ENCODE data around the gene BIRC3.

- PRO-cap, 3 experiments = no peak in any of the 3 experiments
Measured at GRCh38 chr11:95590424-95590839, 199.2 kb downstream of the FAM76B start.

DNA sequence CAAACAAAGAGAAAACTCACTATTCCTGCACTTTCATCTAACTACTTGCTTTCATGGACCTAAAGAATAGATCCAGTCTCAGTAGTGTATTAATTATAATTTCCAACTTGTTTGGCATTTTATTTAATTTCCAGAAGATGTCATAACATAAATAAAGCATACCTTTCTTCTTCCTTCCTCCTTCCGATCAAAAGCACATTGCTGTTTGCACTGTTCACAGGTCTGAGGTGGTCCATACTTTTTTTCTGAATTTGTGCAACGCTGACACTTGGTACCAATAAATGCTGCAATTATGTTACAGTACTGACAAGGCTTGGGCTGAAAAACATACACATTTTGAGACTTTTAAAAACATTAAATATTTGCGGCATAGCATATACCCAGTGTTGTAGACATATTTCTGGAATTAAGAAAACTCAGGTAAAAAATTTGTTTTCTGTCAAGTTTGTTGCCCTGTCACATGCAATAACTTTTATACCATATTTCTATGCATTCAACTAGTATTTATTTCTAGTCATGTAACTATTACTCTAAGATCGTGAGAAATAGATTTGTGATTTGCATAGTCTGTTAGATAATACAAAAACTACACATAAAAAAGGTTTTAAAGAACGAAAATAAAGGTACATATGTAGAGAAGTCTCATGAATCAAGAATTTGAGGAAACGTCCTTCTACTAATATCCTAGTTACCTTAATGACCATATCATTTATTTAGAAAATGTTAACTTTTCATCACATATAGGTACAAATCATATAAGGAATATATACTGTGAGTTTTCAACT is 3.4 kb downstream of the FAM76B start:
- PRO-cap, 3 experiments = no peak in any of the 3 experiments

DNA sequence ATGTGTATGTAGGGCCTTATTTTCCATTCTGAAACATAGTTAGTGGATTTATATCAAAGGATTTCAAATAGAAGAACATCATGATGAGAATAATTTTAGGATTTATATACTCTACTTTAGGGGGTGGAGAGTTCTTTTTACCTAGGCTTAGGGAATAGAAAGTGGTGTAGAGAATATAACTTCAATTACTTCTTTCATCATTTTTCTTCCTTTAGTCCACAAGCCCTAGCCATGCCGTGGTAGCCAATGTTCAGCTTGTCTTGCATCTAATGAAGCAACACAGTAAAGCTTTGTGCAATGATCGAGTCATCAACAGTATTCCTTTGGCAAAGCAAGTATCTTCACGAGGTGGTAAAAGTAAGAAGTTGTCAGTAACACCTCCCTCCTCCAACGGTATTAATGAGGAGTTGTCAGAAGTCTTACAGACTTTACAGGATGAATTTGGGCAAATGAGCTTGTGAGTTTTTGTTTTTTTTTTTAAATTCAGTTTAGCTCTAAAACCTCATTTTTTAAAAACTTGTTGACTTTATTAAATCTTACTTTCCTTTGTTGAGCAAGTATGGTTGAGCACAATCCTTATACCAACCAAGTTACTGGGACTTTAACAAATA is 37.4 kb downstream of the CEP57 start:
- PRO-cap, 3 experiments = no peak in any of the 3 experiments

GRCh38 chr11:96057338-96057778 is 133.5 kb upstream of the MTMR2 start:
- PRO-cap, 3 experiments = no peak in any of the 3 experiments

DNA sequence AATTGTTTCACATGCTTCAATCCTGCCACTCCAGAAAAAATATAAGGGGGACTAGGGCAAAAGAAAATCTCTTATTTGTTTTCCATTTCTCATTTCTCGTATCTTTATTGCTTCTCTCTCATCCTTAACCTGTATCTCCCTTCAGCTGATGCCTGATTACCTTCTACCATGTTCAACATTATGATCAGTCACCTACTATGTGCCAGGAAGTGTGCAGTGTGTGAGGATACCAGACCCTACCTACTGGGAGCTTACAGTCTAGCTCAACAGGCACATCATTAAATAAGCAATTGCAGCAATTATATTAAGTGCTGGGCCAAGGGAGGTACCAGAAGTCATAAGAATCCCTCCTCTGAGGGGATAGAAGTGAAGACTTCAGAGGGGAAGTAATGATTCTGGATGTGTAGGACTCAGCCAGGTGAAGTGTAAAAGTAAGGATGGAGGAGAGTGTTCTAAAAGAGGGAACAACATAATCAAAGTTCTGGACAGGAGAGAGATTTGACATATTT is 145.5 kb downstream of the MAML2 start:
- PRO-cap, 3 experiments = no peak in any of the 3 experiments

DNA sequence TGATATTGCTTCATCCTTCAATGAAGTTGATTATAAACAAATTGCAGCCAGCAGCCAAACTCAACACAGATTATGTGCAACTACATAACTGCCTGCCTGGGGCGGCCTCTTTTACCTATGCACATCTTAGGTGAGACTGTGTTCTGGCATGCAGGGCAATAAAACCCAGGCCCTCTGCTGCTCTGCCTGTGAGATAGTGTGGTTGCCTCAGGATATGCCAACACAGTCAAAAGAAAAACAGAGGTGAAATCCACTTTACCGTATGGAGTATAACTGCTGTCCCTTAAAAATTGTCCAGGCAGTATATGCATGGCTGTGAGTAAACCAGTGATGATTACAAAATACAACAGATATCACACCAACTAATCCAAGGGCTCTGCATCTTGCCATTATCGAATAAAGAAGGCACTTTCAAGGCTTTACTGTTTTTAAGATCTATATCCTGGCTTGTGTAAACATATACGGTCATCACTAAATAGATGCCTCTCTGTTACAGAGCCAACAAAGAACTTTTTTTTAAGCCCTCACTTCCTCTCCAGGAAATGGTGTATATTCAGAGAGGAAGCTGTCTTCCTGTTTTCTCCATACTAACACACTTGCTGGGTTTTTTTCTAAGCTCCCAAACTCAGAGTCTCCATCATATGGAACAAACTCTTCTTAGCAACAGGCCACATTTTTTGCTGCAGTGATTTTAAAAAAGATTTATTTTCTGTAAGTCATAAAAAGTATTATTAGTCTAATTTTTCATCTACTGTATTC is 135.4 kb downstream of the MAML2 start:
- PRO-cap, 3 experiments = no peak in any of the 3 experiments

- PRO-cap, 3 experiments = no peak in any of the 3 experiments
Measured at GRCh38 chr11:96208151-96208769, 134.7 kb downstream of the MAML2 start.

DNA sequence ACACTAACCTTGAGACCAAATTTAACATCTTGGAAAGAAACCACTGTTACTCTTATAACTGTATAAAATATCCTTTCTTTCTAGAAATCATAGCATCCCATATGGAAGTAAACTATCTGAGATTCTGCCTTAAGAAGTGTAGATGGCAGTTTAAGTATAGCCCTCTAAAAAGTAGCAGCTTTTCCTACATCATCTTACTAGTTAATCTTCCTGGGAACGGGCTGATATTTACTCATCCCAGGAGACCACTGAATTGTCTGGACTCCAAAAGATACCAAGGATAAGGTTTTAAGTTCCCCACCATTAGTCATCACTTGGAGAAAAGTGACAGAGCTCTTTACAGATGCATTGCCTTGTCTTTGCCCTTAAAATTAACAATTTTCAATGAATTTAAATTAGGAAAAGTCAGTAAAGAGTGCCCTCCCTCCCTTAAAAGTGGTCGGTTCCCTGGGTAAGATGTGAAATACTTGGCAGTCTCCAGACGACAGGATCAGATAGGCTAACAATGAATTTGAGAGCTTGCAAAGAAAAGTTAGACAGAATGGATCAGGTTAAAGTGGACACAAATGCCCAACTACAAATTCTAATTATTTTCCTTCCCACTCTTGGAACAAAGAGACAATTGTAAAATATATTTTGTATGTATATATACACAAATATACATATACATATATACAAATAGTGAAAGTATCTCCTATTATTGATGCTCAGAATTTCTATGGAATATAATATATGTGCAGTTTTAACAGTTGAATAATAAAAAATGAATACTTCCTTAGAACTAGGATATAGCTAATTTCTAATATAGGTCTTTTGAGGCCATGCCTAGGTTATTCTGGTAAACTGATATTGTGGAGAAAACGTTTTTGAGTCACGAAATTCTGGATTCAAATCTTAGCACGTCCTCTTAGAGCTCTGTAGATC is 129.3 kb downstream of the MAML2 start:
- PRO-cap, 3 experiments = no peak in any of the 3 experiments

GRCh38 chr11:96384601-96385078 is 5.1 kb downstream of the CCDC82 start:
- PRO-cap, 3 experiments = no peak in any of the 3 experiments

DNA sequence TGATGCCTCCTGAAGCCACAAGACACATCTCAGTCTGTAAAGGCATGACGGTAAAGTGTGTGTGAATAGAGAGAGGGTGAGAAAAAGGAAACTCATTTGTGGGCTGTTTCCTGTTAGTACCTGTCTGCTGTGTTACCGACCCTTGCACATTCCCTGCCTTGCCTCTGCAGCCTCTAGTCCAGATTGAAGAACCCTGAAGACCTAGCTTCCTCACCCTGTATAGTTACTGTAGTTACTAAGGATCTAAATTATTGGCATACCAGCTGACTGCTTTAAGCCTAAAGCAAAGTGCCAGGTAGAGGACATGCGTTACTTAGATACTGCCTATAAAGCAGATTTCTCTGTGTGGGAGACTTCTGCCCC is 54.3 kb downstream of the ARHGAP42 start:
- PRO-cap, 3 experiments = no peak in any of the 3 experiments

GRCh38 chr11:100930112-100930579 is 199.5 kb downstream of the PGR start:
- PRO-cap, 3 experiments = no peak in any of the 3 experiments

DNA sequence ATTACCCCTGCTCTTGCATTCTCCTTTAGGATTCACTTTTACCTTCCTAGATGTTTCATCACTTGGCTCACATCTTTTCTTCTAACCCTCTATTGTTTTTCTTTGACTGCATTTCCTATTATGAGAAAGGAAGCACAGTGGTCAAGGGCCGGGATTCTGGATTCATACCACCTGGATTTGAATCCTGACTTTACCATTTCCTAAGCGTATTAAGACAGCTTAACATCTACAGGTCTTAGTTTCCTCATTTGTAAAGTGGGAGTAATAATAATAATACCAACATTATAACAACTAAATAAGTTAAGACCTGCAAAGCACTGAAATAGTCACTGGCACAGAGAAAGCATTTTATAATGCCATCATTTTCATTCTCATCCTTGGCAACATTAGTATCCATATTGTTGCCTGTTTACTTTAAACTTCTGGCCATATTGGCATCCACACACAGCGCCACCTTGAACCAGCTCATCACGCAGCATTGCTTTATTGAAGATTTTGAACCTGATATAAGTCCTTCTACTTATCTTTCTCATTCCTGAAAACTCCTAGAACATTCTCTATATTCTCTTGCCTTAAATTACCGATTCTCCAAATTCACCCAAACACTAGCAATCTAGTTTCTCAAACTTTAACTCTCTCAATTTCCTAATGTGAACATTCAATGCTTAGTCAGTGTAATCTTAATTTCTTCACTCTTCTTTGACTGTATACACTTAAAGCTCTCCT is 6.5 kb downstream of the PGR start:
- PRO-cap, 3 experiments = peak in 1 of 3 experiments; most common plus-strand start position 443 of the sequence (in 1)

GRCh38 chr11:101907894-101908128 is 7.0 kb upstream of the CEP126 start:
- PRO-cap, 3 experiments = no peak in any of the 3 experiments

DNA sequence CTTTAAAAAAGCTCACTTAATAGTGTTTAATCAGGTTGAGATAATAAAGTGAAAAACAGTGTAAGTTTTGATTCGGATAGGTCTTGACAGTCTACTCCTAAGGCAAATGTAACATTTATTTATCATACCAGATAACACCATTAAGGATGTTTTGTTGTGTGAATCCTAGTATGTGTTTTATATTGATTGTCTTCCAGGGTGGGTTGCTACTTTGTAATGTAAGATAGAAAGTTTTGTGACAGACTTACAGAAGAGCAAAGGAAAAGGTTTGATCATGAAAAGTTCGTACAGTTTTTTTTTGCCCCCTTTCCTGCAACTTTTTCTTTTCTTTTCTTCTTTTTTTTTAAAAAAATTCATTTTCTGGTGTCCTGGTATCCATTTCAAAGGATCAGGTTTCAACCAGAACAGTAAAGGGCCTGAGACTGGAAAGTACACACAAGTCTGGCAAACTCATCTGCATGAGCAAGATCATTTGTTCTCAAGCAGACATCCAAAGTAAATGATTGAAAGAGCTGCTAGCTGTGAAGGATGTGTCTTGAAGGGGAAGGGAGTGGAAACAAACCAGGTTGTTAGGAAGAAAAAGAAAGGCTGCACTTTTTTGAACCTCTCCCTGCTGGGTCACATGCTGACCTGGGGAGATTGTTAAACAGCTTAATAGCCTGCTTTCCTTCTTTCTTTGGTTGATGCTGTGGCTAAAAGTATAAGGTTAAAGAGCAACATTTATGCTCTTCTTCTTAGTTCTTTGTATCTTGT is 5.2 kb downstream of the YAP1 start:
- PRO-cap, 3 experiments = peak in 2 of 3 experiments; most common plus-strand start position 438 of the sequence (in 1); most common minus-strand start position 501 of the sequence (in 1)

GRCh38 chr11:102172163-102173186 is 62.2 kb downstream of the YAP1 start:
- PRO-cap, 3 experiments = no peak in any of the 3 experiments

DNA sequence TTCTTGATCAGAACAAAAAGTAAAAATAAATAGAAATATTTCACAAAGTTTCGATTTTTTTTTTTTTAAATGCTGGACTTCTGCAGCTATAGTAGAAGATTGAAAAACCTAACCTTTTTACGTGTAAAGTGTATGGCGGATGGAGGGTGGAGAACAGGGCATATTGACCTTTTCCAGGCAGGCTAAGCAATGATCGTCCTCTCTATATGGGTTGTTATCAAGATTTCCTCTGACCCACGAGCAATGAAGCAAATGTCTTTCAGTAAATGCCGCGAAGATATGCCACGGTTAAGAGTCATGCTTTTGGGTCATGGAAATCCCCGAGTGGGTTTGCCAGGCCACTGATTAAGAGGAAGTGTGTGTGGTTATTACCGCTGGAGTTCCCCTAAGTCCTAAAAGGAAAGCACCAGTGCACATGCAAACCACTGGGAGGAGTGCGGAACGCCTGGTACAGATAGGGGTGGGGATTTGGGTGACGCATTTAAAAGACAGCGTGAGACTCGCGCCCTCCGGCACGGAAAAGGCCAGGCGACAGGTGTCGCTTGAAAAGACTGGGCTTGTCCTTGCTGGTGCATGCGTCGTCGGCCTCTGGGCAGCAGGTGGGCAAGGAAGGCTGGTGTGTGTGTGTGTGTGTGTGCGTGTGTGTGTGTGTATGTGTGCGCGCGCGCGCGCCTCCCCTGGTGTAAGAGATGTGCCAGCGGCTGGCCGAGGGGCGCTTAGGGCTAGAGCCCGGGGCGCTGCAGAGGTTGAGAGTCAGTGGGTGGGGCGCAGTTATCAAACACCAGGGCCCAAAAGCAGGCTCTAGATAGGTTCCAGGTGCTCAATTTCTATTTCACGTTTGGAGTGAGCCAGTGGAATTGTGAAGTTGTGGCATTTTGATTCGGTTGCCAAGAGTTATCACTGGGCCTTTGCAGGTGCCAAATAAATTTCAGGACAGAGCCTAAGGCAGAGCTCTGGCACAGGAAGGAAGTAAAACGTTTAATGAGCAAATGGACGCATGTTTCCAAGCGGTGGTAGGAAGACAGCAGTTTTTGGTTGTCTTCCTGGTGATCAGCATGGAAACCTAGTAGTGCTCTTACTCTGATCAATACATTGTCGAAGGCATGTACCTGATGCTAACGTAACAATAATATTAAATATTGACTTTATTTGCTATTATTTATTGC is at the start of gene BIRC3:
Gene BIRC3, plus strand, starts transcription at position 512 of the 1,166 bp plus-strand sequence.
- PRO-cap, 3 experiments = peak in 3 of 3 experiments; most common plus-strand start position 512 of the sequence (in 2); most common minus-strand start position 387 of the sequence (in 2)

DNA sequence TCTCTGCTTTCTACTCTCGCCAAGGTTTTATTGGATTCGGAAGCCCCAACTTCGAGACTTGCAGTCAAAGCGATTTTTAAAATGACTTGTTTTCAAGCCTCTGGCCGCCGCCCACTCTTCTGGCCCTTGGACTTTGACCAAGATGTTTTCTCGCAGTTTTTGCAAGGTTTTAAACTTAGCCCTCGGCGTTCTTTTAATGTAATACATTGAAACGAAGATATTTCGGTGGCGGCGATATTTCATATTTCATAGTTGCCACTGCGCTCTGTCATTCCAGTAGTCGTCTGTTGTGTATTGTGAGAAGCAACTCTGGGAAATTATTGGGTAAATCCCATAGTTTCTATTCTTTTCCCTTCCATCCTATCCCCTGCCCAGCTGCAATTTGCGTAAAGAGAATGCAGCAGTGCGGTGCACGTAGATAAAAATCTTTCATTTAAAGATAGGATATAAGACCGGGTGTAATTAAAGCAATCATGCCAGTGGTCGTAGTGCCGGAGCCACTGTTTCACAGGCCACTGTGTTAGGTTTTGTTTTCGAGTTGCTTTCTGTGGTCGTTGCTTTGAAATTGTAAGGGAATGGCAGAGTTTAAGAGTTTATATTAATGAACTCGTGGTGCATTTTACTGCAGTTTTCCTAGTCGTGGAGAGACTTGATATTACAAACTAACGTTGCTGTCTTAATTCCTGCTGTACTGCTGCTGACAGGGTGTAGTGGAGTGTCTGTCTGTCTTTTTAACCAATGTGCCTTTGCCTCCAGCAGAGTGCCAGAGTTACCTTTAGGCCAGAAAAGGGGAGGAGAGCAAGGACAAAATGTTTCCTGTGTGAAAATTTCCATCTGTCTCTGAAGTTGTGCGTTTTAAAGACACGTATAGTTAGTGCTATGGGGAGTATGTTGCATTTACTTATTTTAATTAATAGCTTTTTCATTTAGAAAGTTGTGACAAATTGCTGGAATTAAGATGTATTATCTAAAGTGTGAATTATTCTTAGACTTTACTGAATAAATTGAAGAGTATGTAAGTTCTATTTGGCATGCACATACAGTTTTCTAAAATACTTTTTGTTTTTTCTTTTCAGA is 846 bp downstream of the BIRC2 start:
- PRO-cap, 3 experiments = peak in 2 of 3 experiments; most common plus-strand start position 474 of the sequence (in 2); most common minus-strand start position 289 of the sequence (in 2)

DNA sequence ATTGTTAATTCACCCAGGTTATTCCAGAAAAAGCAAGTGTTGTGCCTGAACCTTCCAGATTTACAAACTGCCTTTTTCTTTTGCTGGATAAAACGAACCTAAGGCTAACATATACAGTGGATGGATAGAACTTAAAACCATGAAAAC is 1.3 kb downstream of the TMEM123 start:
- PRO-cap, 3 experiments = peak in 1 of 3 experiments; most common plus-strand start position 110 of the sequence (in 1)

- PRO-cap, 3 experiments = no peak in any of the 3 experiments
Measured at GRCh38 chr11:102453250-102454098, 909 bp upstream of the TMEM123 start.

DNA sequence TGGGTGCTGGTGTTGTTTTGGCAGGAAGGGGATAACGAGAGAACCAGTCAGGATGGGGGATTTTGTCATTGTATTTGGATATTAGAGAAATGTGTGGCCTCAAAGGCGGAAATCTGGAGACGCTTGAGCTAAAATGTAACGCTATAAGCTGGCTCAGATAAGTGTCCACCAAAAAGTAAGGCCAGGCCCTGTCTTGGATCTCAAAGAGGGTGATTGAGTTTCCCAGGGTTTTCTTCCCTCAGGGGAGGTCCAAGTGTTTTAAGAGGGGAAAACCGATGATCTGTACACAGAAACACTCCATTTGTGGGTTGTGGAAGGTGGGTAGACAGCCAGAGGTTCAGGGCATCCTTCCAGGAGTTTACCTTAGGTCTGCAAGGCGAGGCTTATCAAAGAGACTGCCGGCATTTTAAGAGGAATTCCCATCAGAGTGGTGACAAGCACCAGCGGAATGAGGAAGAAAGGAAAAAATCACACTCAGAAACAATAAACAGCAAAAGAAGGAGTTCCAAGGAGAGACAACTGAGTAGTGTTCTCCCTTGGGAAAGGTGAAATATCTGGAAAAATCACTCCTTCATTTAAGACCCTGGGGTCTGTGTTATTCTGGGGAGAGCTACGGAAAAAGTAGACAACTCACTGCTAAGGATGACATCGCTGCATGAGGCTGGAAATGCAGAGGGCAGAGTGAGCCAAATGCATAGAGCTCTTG is 21.9 kb upstream of the MMP7 start:
- PRO-cap, 3 experiments = no peak in any of the 3 experiments

All from Metastatic Breast Carcinoma in the Ovary (tissue), 3 donors.